SK-MEL-5 (cell line): ENCODE measurements around the genes PPP2R5E and SGPP1.

DNA sequence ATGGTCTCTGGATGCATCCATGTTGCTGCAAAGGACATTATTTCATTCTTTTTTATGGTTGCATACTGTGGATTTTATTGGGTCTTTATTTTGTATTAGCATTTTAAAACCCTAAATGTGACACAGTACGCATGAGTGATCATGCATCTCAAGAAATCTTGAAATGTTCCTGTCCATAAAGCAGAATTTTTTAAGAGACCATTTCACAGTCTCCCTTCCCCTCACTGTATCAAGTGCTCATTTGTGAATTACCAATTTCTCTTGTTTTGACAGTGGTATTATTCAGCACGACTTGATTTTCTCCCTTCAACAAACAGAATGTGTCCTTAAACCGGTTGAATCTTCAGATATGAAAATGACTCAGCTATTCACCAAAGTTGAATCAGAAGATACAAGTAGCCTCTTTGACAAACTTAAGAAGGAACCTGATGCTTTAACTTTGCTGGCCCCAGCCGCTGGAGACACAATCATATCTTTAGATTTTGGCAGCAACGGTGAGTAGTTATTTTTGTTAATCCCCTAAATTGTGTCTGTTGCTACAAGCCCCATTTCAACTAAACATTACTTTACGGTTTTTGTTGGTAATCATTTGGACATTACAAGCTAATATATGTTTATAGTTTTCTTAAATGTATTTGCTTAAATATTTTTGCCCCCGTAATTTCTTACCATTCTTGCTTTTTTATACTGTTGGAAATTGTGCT is 25.5 kb upstream of the SNAPC1 start:
RAMPAGE:
- cytosol, long total RNA: no peak
- long total RNA: no peak
- nucleus, long total RNA: no peak

RAMPAGE:
- cytosol, long total RNA: no peak
- long total RNA: no peak
- nucleus, long total RNA: no peak
Observed at GRCh38 chr14:63434336-63435078, 108.7 kb downstream of the PPP2R5E start.

DNA sequence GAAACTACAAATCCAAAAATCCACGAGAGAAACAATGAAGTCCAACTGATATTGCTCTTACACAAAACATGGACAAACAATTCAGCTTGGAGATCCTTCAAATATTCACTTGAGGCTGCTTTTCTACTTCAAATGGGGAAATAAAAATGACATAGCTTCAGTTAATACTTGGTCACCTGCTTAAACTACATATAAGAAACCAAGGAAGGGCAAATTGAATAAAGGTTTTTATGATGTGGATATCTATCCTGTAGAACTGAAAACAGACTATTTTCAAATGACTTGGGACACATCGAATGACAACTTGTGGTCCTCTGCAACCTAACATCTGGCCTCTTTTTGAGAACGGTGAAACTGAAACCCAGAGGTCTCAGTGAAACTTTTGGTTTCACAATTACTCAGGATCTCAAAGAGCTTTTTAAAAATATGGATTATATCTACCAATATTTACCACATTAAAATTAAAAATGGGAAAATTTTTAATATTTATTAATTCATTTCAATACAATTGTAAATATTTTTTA is 65.2 kb downstream of the PPP2R5E start:
RAMPAGE:
- cytosol, long total RNA: no peak
- long total RNA: no peak
- nucleus, long total RNA: no peak

GRCh38 chr14:63542845-63543541 is at the start of gene PPP2R5E:
PPP2R5E (minus strand) TSS chr14:63543377.
RAMPAGE:
- cytosol, long total RNA: no peak
- long total RNA: no peak
- nucleus, long total RNA: start-site peak on the minus strand at chr14:63543334-63543401, 22 and 10 reads in 2 replicates

DNA sequence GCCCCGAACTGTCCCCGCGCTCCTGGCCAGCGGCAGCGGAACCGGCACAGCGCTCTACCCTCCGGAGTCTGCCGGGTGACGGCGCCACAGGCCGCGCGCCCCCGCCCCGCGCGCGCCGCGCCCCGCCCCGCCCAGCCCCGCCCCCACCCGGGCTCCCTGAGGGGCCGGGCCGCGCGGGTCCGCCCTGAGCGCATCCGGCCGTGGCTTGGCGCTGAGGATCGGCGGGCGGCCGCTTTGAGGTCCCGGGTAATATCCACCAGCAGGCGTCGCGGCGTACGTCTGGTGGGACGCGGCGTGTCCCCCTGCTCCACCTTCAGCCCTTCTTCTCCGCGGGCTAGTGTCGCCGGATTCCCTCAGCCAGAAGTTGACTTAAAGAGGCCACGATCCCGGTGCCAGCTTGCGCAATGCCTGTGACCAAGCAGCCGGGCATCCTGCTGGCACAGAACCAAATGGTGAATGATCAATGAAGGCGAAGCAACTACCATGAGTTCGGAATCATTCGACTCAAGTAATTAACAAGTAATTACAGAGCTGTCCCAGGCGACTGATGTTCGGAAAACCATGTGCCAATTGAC is at the start of gene SGPP1:
Gene SGPP1, minus strand, starts transcription at position 80 of the 575 bp plus-strand sequence.
RAMPAGE:
- cytosol, long total RNA: no peak
- long total RNA: no peak
- nucleus, long total RNA: no peak

RAMPAGE:
- cytosol, long total RNA: no peak
- long total RNA: no peak
- nucleus, long total RNA: no peak
Observed at GRCh38 chr14:63875071-63875790, 22.4 kb downstream of the SYNE2 start.

DNA sequence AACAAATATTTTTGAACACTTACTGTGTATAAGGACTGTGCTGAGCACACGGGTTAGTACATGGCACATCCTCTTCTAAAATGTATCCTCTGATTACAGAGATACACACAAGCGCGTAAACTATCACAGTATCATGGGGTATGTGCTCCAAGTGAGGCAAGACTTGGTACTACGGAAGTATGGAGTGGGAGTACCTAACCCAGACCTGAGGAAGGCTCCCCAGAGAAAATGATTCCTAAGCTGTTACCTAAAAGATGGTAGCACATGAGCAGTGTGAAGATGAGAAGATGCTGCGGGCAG is 67.2 kb downstream of the SYNE2 start:
RAMPAGE:
- cytosol, long total RNA: no peak
- long total RNA: no peak
- nucleus, long total RNA: no peak

GRCh38 chr14:64051411-64052186 is 198.8 kb downstream of the SYNE2 start:
RAMPAGE:
- cytosol, long total RNA: no peak
- long total RNA: no peak
- nucleus, long total RNA: no peak

DNA sequence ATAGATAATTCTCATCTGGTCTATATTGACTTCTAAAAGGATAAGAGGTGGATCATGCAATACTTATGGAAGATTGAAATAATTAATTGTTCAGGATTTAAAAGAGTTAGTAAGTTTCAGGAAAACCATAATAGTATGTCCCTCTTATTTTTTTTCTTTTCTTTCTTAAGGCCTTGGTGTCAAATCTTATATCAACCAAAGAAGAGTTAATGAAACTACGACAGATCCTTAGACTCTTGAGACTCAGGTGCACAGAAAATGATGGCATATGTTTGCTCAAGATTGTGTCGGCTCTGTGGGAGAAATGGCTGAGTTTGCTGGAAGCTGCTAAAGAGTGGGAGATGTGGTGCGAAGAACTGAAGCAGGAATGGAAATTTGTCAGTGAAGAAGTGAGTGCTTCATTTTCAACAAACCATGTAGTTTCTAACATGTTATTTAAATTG is 212.5 kb downstream of the SYNE2 start:
RAMPAGE:
- cytosol, long total RNA: no peak
- long total RNA: no peak
- nucleus, long total RNA: no peak

RAMPAGE:
- cytosol, long total RNA: no peak
- long total RNA: no peak
- nucleus, long total RNA: no peak
Observed at GRCh38 chr14:64098595-64098854, 195.6 kb downstream of the ESR2 start.

DNA sequence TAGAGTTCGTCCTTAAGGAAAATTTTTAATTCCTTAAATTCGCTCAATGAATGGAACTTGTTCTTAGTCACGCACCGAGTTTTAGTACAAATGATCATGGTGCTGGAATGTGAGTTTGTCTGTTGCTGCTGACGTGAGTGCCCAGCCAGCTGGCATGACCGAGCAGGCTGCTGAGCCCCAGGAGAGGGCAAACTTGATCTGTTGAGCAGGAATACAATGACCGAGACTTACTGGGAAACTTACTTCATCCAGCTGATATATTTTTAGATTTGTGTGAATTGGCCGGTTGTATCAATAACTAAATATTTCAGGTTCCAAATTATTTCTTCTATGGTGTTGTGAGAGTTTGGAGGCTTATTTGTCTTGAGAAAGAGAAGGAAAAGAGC is 176.1 kb downstream of the ESR2 start:
RAMPAGE:
- cytosol, long total RNA: no peak
- long total RNA: no peak
- nucleus, long total RNA: no peak

RAMPAGE:
- cytosol, long total RNA: no peak
- long total RNA: no peak
- nucleus, long total RNA: no peak
Observed at GRCh38 chr14:64200838-64201245, 93.3 kb downstream of the ESR2 start.

RAMPAGE:
- cytosol, long total RNA: no peak
- long total RNA: no peak
- nucleus, long total RNA: no peak
Observed at GRCh38 chr14:64221648-64222044, 72.5 kb downstream of the ESR2 start.

GRCh38 chr14:64293389-64293993 is 680 bp downstream of the ESR2 start:
RAMPAGE:
- cytosol, long total RNA: no peak
- long total RNA: no peak
- nucleus, long total RNA: no peak

DNA sequence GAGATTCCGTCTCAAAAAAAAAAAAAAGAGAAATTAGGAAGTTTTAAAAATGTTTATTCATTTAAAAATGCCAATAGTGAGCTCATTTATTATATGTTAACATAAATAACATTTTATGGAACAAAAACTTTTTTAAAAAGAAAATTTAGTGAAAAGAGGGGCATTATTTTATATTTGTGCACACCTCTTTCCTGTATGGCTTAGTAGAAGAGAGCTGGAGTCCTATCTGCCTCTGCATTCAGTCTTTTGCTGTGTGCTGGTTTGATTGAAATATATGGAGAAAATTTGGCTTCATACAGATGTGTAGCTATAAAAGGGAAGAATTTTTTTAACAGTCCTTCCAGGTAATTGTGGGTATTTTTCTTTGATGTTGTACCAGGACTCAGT is 13.5 kb downstream of the MTHFD1 start:
RAMPAGE:
- cytosol, long total RNA: no peak
- long total RNA: no peak
- nucleus, long total RNA: no peak

RAMPAGE:
- cytosol, long total RNA: no peak
- long total RNA: no peak
- nucleus, long total RNA: no peak
Observed at GRCh38 chr14:64510249-64510975, 5.8 kb downstream of the ZBTB1 start.

RAMPAGE:
- cytosol, long total RNA: no peak
- long total RNA: no peak
- nucleus, long total RNA: no peak
Observed at GRCh38 chr14:64675294-64675722, 28.9 kb upstream of the PLEKHG3 start.

DNA sequence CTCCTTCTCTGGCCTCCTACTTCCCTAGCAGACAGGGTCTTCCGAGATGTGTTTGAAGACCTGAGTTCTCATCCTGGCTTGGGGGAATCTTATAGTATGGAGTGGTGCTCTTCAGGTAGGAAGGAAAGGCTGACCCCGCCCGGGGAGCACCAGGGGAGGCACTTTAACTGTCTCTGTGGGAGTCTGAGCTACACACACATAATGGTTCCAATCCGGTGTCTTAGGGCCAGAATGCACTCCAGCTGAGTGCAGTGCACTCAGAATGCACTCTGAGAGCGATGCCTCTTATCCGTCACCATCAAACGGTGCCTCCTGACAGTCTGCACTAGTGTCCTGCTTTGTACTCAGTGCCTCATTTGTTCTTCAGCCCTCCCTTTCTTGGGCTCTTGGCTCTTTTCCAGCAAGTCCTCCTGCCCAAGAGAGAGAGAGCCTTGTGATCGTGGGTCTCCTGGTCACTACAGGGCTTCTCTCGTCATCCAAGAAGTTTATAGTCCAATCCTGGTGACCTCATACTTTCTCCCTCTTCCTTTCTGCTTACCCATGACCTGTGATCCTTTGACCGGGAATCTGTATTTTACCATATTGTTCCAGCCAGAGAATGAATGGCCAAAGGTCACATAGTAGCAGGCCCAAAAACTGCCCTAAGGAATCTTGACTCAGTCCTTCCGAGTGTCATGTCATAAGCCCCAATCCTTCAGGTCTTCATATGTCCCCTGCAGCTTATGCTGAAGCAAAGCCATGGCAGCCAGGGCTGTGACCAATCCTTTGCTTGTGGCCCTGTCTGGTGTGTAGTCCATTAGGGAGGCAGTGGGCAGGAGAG is 20.0 kb downstream of the PLEKHG3 start:
RAMPAGE:
- cytosol, long total RNA: no peak
- long total RNA: no peak
- nucleus, long total RNA: no peak

RAMPAGE:
- cytosol, long total RNA: no peak
- long total RNA: no peak
- nucleus, long total RNA: no peak
Observed at GRCh38 chr14:64745726-64747050, 42.0 kb downstream of the PLEKHG3 start.

GRCh38 chr14:64762079-64763109 is 58.2 kb downstream of the PLEKHG3 start:
RAMPAGE:
- cytosol, long total RNA: no peak
- long total RNA: no peak
- nucleus, long total RNA: no peak